Neural progenitor cell (in vitro differentiated cells): ENCODE results near the gene IFRD1.

DNA sequence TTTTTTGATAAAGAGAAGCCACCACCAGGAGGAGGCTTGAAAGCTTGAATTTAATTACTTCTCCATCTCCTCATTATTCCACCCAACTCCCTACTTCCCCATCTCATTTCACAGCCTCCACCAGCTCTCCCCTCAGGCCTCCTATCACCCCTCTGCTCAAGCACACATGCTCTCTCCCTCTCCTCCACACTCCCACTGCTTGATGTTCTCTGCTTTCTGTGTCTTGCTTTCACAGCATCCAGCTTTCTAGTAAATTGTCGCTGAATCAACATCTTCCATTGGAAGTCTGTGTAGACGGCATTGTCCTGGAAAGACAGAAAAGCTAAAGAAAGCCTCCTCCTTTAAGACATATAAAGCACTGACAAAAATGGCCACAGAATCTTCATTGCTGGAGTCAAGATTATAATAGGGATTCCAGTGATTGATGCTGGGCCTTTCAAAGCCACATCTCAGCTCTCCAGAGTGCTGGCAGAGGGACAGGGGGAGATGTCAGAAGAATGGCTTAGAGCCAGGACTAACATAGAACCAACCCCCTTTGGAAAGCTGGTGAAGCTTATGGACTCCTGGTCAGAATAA, 58.3 kb downstream of the DOCK4 start:
- RAMPAGE, long total RNA: no peak

DNA sequence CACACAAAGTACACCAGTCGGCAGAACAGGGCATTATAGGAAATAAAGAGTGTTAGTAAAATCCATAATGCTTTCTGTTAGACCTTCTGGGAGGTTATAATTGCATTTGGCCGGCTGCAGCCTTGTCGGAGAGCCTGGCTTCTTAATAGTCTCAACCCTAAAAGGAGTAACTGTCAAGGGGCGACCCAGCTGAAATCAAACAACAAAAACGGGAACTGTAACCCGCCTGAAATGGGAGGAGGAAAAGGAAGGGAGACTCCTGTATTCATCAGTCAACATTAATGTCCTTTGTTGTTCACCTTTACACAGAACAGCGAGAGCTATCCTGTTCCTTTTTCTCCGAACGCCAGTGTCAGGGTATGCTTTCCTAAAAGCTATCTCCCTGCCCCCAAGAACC, 1.3 kb downstream of the DOCK4 start:
- RAMPAGE, long total RNA: no peak

DNA sequence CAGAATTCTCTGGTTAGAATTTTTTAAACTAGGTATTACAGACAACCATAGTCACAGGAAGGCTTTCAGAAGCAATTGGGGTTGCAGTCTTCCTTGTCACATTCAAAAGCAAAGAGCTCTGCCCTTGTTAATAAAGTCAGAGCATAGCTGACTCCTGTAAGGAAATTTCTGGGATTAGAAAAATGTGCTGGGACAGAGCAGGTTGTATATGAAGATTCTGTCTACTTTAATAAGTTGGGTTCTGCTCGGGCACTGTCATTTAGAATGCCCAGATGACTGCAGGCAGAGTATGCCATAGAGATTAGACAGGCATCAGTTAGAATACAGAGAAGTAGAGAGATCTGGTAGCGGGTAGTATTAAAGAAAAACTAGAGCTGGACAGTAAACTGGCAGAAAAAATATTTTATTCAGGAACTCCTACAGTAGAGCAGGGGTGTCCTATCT, 17.3 kb downstream of the ZNF277 start:
- RAMPAGE, long total RNA: no peak

- RAMPAGE, long total RNA: no peak
Observed at GRCh38 chr7:112238802-112239399, 32.4 kb downstream of the ZNF277 start.

DNA sequence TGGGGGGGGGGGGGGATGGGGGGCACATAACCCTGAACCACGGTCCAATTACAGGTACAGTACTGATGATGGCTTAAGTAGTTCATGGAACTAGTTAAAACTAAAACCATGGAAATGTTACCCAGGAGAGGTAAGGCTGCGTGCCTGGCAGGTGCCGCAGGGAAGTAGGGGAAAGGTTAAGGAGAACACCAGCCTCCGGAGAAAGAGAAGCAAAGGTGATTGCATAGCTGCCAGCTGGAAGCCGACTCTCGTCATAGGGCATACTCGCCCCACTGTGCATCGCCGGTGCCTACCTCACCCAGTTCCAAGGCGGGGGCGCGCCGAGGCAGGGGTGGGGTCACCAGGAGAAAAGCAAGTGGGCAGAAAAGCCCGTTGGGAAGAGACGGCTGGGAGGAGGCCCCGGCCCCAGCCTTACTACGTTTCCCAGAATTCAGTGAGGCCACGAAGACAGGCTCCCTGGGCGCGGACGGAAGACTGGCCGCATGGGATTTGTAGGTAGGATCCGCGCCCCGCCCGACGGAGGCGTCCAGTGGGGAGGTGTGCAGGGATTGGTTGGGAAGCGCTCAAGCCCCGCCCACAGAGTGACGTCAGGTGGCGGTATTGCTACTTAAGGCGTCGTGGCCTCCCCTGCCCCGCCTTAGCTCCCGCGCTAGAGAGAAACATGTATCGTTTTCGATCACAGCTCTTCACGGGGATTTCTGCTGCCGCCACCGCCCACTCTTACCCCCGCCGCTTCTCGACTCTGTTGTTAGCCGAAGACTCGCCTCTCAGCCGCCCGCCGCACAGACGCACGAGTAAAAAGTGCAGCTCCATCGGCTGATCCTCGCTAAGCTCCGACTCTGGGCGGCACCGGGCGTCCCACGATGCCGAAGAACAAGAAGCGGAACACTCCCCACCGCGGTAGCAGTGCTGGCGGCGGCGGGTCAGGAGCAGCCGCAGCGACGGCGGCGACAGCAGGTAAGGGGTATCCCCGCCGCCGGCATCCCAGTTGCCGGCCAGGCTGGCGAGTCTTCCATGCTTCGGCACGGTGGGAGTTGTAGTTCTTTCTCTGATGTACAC, at the start of gene IFRD1:
Gene IFRD1 (plus strand): TSS at position 635 of the 1,059 bp plus-strand sequence.
- RAMPAGE, long total RNA: no peak

DNA sequence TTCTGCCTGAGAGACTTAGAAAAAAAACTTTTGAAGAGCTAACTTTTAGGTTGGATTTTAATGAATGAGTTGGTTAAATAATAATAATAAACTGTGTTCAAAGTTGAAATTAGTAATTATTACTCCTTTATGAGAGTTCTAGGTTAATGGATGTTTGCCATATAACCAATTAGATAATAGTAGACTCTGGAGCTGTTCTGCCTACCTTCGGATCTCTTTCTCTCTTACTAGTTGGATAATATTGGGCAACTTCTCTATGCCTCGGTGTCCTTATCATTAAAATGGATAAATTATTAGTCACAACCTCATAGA, 13.9 kb downstream of the IFRD1 start:
- RAMPAGE, long total RNA: no peak

DNA sequence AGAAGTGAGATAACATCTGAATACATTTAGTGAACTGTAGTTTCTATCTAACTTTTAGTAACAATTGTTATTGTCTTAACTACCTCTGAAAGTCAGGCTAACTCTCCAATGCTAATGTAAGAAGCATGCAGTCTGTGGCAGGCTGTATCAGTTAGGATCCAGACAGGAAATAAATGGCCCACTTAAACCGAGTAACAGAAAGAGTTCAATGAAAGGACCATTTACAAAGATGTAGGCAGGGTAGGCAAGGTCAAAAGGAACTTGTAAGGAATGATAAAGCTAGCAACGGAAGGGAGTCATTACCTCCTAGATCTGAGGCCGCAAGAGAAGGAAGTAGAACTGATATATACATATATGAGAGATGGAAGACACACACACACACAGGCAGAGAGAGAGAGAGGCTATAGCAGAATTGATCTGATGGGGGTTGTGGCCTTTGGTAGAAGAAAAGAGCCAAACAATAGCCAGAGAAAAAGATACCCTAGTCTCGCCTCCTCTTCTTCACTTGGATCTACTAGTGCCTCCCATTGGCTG, 91.1 kb downstream of the LSMEM1 start:
- RAMPAGE, long total RNA: no peak

DNA sequence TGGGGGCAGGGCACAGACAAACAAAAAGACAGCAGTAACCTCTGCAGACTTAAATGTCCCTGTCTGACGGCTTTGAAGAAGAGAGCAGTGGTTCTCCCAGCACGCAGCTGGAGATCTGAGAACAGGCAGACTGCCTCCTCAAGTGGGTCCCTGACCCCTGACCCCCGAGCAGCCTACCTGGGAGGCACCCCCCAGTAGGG, 22.8 kb downstream of the BMT2 start:
- RAMPAGE, long total RNA: no peak

DNA sequence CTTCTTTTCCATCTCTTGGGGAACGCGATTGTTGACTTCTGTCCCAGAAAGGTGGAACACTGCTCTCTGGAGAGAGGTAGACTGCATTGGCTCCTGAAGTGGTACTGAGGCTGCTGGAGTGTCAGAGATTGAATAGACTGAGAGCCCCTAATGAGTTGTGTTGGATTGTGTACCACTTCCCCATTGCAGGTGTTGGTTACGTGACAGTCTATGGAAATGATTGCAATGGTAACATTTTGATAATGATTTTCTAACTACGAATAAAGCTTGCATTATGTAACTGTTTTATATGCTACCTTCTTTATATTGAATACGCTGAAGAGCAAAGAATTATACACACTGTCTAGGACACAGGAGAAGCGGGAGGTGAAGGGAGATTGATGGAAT, 1.0 kb upstream of the BMT2 start:
- RAMPAGE, long total RNA: no peak

DNA sequence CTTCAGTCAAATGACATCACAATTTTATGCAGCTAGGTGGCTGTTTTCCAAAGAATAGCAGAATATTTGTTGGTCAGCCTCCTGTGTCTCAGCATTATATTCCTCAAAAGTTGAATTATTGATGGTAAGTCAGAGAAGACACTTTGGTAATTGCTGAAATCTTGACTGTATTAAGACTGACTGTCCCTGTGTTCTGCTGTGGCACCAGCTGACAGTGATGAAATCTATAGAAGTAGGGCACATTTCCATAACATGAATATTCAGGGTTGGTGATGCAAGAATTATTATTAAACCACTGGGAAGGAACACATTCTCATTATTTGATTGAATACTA, 24.4 kb upstream of the SMIM30 start:
- RAMPAGE, long total RNA: no peak

GRCh38 chr7:113331308-113331799, 213.0 kb upstream of the SMIM30 start:
- RAMPAGE, long total RNA: no peak

DNA sequence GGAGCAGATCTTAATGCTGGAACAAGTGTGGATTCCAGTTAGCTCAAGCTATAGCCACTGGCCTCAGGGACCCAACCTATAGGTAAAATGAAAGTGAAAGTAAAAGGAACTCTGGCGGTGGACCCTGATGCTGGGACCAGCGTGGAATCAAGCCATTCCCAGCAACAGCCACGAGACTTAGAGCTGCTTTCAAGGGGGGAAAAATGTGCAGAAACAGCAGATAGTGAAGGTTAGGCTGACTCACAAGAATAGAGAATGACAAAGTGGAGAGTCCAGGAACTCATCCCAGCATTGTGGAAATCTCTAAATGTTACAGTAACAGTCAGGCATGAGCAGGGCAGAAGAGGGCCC, 129.5 kb upstream of the PPP1R3A start:
- RAMPAGE, long total RNA: no peak

- RAMPAGE, long total RNA: no peak
Observed at GRCh38 chr7:114419719-114420349, 5.2 kb downstream of the FOXP2 start.

DNA sequence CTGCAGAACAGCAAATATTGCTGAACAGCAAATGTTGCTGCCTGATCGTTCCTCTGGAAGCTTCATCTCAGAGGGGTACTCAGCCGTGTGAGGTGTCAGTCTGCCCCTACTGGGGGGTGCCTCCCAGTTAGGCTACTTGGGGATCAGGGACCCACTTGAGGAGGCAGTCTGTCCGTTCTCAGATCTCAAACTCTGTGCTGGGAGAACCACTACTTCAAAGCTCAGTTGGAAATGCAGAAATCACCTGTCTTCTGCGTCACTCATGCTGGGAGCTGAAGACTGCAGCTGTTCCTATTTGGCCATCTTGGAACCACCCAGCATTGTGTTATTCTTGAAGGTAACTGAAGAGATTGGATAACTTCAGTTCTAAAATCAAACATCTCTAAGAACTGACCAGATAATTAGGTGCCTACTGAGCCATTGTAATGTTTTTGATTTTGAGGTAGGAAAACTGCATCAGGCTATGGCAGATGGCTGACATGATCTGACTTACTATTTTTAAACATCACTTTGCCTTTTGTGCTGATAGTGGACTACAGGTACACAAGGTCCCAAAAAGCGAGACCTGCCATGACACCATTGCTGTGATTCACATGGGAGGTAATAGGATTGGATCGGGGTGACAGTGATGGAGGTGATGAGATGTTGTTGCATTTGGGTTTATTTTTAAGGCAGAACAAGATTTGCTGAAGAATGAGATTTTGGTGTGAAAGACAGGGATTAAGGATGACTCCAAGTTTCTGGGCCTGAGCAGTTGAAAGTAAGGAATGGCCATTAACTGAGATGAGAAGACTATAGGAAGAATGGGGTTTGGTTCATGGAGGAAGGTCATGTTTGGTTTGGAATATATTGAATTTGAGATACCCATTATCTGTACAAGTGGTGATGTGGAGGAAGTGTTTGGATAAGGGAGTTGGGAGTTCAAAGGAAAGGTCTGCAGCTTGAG, 74.0 kb downstream of the MDFIC start:
- RAMPAGE, long total RNA: no peak

GRCh38 chr7:116159640-116160052, 50.7 kb upstream of the TES start:
- RAMPAGE, long total RNA: no peak

GRCh38 chr7:116210818-116211858, 799 bp downstream of the TES start:
- RAMPAGE, long total RNA: no peak

GRCh38 chr7:116217747-116218589, 7.6 kb downstream of the TES start:
- RAMPAGE, long total RNA: no peak

GRCh38 chr7:116446401-116446925, 53.1 kb upstream of the CAV2 start:
- RAMPAGE, long total RNA: no peak

- RAMPAGE, long total RNA: no peak
Observed at GRCh38 chr7:116671466-116672131, 397 bp upstream of the MET start.

- RAMPAGE, long total RNA: no peak
Observed at GRCh38 chr7:116843381-116843805, 19.0 kb upstream of the CAPZA2 start.